GM19239 (cell line): ENCODE results near the gene MED28.

DNA sequence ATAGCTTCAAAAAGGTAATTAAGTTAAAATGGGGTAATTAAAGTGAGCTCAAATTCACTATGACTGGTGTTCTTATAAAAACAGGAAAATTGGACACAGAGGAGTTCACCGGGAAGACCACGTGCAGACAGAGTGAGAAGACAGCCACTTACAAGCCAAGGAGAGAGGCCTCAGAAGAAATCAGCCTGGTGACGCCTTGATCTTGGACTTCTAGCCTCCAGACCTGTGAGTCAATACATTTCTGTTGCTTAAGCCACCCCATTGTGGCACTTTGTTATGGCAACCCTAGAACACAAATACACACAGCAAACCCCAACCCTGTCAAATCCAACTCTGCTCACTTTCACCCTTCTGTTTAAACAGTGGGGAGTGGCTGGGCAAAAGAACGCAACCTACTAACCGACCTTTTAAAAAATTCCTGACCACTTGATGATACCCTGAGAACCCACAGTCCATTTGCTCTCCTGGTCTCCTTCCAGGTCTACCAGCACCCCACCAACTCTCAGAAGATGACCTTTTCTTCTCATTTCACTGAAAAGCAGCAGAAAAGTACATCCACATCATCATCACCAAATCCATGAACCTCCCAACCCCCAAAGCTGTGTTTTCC is 4.0 kb upstream of the CD38 start:
- RRBS = no CpG with 5 or more reads among the region's 5 CpGs

DNA sequence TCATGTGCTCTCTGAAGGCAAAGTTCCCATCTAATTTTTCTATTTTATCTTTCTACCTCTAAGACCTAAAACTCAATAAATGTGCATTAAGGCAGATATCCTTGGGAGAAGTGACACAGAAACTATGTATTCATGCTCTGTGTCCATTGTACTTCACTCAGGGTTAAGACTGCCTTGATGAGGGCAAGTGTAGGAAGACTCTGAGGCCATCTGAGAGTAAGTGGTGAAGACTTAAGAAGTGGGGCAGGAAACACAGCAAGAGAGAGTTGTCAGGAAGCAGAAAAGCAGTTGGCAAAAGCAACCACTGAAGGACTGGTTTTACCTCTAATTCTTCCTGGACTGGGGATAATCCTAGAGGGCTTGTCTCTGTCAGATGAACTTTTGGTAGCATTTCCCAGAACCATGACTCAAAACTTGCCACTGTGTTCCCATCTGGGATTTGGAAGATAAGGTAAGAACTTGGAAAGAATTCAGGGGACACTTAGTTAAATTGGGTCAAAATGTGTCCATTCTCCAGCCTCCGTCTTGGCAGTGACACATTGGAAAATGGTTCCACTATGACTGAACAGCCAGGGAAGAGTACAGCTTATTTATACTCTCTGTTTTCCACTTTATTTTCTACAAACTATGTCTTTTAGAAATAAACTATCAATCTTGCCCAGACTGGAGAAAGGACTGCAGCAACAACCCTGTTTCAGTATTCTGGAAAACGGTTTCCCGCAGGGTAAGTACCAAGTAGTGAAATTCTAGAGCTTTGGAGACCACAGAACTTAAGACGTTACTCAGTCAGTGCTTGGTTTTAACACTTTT is 55.7 kb downstream of the CD38 start:
- RRBS = no CpG with 5 or more reads among the region's 4 CpGs

- RRBS = no CpG with 5 or more reads among the region's 5 CpGs
Measured at GRCh38 chr4:15918232-15919038, 20.1 kb downstream of the FGFBP1 start.

- RRBS = no CpG with 5 or more reads among the region's 16 CpGs
Measured at GRCh38 chr4:15961822-15962548, 990 bp downstream of the FGFBP2 start.

DNA sequence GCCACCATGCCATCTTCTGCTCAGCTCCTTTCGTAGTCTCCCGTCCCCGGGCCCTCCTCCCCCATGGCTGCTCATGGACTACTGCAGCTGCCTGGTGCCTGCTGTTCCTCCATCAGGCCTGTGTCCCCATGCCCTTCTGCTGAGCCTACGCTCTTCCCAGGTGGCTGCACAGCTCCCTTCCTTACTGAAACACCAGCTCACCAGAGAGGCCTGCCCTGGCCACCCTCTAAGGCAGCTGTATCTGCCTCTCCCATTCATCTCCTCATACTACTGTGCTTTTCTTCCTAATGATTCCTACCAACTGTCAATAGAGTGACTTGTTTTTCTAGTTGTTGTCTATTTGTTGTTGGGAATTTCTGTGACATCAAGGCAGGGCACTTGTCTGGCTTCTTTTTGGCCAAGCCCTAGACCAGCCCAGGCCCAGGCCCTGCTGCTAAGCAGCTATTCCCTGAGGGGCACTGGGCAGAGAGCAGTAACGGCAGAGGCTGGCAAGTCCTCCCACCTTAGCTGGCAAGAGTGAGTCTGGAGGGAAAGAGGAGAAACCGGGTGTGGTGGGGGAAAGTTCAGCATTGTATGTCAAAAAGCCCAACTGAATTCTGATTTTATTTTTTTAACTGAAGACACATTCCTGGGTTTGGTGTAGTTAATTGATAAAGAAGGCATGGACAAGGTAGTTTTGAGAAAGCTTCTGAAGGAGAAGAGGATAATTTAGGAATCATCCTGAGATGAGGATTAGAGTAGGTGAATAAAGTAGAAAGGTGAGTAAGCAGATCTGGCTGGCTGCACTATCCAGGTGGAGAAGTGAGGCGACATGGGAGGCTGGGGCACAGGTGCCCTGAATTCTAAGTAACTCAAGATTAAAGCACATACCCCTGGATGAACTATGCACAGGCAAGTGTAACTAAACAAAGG is 57.6 kb downstream of the TAPT1 start:
- RRBS = no CpG with 5 or more reads among the region's 7 CpGs

- RRBS = no CpG with 5 or more reads among the region's 10 CpGs
Measured at GRCh38 chr4:16234029-16234720, 7.9 kb upstream of the TAPT1 start.

- RRBS = no CpG with 5 or more reads among the region's 4 CpGs
Measured at GRCh38 chr4:16259843-16260310, 33.6 kb upstream of the TAPT1 start.

DNA sequence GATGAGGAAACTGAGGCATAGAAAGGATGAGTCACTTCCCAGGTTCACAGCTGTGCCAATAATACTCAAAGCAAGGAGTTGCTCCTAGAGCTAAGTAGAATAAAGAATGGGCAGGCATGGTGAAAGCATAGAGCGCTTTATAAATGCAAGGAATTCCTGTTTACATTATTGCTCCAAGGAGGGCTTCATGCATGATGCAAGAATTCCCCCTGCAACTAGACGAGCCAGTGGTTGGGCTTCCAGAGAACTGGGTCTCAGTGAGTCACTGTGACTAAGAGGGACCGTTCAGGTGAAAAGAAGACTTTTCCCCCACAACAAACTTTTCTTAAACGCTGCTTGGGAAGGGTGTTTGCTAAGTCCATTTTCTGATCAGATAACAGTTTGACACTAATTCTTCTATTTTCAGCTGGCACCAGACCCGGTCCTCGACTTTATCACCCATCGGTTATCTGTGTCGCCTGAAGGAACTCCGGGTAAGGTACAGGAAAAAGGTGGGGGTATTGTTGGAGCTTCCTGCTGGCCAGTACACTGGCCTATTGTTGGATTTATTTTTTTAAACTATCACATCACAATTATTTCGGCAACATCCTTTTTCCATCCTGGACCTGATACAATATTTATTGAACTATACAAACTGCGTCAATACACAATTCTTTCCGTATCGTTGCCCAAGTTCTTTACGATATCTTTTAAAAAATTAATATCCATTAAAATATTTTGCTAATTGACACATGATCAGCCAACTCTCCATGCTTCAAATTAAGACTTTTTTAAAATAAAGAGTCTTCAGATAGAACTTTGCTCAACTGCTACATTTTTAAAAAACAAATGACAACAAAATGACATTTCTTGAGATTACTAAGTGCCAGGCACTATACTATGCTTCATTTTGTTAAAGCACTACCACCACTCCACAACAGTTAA is 40.0 kb downstream of the LDB2 start:
- RRBS = no CpG with 5 or more reads among the region's 14 CpGs

DNA sequence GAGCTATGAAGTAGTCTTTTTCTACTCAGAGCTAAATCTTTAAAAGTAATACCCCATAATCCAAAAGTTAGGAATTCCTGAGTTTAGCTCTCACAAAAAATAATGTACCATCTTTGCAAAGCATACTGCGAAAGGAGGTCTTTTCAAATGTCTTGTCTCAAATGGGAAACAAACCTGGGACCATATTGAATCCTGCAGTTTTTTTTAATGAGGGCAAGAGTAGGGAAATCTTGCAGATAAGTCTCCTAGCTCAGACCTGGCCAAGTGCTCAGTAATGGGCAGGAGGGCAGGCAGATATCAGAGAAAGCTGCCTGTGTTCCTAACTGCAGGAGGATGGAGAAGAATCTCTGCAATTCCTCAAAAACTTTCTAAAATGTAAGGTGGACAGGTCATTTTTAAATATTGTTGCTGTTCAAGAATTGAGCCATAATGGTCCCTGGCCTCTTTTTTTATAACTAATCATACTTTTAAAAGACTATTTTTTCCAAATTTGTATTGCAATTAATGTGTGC is 2.2 kb downstream of the LDB2 start:
- RRBS = no CpG with 5 or more reads among the region's 1 CpG

GRCh38 chr4:16969511-16969653 is 70.9 kb upstream of the LDB2 start:
- RRBS = no CpG with 5 or more reads among the region's 3 CpGs

GRCh38 chr4:17482626-17483186 is 29.2 kb downstream of the QDPR start:
- RRBS = no CpG with 5 or more reads among the region's 3 CpGs

DNA sequence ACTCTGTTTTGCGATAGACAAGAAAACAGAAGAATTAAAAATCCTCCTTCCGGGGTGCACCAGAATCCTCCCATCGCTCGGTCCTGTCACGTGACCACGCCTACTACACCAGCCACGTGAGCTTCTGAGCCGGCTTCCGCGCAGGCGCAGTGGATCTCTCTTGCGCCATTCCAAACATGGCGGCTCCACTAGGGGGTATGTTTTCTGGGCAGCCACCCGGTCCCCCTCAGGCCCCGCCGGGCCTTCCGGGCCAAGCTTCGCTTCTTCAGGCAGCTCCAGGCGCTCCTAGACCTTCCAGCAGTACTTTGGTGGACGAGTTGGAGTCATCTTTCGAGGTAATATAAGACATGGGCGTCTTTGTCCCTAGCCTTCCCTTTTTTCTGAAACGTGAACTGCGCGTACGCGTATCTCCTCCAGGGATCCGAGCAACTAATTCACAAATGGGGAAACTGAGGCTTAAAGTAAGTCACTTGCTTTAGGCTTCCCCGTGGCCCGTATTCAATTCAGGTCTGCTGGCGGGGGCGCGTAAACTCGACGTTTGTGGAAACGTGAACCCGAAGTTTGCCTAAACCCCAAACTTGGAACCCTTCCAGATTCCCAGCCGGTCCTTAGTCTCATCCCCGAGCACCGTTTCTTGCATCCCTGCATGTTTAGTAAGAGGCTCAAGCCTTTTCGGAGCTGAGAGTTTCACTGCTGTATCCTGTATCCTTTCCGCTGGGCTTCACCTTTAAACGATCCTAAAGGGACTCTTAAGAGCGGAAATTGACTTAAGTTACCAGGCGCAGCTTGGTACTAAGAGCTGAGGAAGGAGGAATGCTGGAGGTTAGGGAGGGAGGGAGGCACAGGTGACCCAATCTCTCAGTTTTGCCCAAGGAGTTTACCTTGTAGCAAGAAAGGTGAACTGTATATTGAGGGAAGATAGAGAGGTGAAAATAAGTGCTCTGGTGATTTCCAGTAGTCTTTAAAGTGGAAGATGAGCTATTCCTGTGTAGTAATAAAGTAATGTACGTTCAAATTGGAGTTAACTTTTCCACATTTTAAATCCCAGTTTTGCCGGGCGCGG is at the start of gene MED28:
Gene MED28, plus strand, starts transcription at position 163 of the 1,063 bp plus-strand sequence.
- RRBS = 1% methylated on average over 11 of the region's 49 CpGs

DNA sequence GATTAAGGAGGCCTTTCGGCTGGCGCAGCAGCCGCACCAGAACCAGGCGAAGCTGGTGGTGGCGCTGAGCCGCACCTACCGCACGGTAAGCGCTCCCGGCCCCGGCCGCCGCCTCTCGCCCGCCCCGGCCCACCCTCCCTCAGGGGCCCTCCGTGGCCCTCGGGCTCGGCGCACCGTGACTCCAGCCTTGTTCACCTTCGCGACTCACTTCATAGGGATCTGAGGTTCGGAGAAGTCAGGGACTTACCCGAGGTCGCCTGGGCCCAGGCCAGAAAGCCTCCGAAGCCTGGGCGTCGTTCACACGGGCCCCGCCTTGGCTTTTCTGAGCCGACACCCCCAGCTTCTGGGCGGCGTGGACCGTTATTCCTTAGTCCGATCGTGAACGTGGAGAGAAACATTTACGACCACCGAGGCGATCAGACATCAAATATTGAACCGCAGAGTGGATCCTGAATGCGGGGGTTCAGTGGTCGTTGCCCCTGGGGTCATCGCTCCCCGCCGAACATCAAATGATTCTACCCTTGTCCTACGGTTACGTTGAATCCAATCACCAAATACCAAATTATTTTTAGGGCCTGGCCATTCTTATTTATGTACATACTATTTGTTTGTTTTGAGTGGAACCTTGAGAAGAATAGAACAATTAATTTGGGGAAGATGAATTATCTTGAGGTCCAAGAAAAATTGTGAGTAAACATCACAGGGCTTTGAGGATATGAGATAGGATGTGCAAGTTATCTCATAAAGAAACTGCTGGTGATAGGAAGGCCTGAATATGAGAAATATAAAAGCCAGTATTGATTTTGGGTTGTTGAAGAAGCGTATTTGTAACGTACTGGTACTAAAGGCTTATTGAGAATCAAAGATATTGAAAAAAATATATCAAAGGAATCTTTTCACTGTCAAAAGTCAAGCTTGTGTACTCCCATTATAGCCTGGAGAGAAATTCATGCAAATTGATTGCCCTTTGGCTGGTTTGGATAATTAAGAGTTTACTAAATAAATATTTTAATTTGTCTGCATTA is 637 bp downstream of the NCAPG start:
- RRBS = no CpG with 5 or more reads among the region's 51 CpGs

- RRBS = no CpG with 5 or more reads among the region's 4 CpGs
Measured at GRCh38 chr4:17868898-17870094, 58.5 kb downstream of the NCAPG start.

GRCh38 chr4:19456300-19456588 is 795.5 kb upstream of the SLIT2 start:
- RRBS = no CpG with 5 or more reads among the region's 5 CpGs

DNA sequence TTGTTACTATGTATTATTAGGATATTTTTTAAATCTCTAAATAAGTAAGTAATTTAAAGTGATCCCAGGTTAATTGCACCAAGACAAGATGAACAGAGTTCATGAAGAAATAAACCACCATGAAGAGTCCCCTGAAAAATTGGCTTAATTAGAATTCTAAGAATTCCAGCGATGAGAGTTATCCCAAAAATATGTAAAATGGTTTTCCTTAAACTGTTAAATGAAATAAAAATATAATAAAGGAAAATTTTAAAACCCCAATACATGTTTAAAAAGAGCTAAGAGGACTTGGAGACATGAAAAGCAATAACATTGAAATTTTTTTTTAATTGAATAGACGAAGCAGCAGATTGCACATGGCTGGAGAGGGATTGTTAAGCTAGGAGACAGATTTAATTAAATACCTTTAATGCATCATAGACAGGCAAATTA is 141.5 kb upstream of the SLIT2 start:
- RRBS = no CpG with 5 or more reads among the region's 2 CpGs

GRCh38 chr4:20251283-20251660 is 433 bp upstream of the SLIT2 start:
- RRBS = no CpG with 5 or more reads among the region's 12 CpGs

- RRBS = no CpG with 5 or more reads among the region's 2 CpGs
Measured at GRCh38 chr4:20266695-20267167, 15.0 kb downstream of the SLIT2 start.

DNA sequence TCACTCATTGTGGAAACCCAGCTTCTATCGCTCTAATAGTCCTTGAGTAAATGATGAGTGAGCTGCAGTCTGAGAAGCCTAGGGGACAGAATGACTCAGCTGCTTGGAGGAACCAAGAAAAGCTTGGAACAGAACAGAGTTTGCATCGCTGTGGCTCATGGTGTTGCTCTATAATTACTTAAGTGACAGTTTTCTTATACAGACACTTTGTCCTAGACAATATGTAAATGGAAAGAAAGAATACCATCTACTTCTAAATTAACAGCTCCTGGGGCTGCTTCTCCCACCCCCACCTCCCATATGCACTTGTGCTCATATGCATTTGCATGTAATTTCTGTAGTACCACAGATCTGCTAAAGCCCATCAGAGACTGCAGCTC is 156.9 kb downstream of the SLIT2 start:
- RRBS = no CpG with 5 or more reads among the region's 2 CpGs

GRCh38 chr4:20617814-20618547 is 82.3 kb upstream of the PACRGL start:
- RRBS = no CpG with 5 or more reads among the region's 10 CpGs